SUDHL5 (cell line): ENCODE measurements around a stretch of chr14.

GRCh38 chr14:64960938-64961343 is 11.2 kb downstream of the RAB15 start:
- PRO-cap, result no peak

- PRO-cap, result no peak
These were observed 57.8 kb downstream of the MAX start for GRCh38 chr14:65044405-65045021.

GRCh38 chr14:65072957-65073529 is 29.3 kb downstream of the MAX start:
- PRO-cap, result no peak

GRCh38 chr14:65081105-65081803 is 21.1 kb downstream of the MAX start:
- PRO-cap, result no peak

GRCh38 chr14:65100479-65101135 is 1.7 kb downstream of the MAX start:
- PRO-cap, result no peak

GRCh38 chr14:65101366-65101611 is 1.0 kb downstream of the MAX start:
- PRO-cap, result no peak

DNA sequence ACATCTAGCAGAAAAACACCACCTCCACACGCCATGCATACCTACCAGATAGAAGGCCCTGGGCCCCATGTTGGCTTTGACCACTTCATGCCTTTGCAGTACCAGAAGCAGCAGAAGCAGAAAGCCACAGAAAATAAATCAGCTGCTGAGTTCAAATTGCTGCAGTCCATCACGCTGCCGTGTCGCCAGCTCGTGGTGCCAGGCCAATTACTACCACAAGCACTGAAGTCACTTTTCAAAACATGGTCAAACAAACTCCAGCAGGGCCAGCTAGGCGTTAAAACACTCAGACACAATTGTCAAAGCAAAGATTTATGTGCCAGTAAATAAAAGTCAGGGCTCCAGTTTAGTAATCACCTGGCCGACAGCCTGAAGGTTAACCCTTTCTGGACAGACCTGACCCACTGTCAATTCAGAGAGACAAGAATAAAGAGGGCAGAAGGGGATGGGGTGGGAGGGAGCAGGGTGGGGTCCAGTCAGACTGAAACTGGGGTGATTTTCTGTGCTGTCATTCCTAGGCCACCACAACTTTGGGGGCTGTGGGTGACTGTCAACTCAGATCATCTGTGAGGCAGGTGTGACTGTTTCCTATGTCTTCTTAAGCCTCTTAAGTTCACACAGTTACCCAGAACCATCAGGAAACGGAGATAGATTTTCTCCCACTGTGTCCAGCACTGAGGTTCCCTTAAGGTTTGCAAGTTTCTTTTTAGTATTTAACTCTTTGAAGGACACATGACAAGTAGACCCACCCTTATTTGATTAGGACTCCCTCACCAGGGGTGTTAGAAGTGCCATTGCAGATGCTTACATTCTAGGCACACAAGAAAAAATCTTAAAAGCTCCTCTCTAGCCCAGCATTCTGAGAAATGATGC is 109.8 kb upstream of the FUT8 start:
- PRO-cap, result no peak

DNA sequence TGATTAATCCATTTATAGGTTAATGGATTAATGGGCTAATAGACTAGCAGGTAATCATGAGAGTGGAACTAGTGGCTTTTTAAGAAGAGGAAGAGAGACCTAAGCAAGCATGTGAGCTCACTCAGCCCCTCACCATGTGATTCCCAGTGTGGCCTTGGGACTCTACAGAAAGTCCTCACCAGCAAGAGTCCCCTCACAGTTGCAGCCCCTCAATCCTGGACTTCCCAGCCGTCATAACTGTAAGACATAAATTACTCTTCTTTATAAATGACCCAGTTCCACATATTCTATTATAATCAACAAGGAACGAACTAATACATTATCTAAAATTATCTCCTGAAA is 60.7 kb upstream of the FUT8 start:
- PRO-cap, result no peak

DNA sequence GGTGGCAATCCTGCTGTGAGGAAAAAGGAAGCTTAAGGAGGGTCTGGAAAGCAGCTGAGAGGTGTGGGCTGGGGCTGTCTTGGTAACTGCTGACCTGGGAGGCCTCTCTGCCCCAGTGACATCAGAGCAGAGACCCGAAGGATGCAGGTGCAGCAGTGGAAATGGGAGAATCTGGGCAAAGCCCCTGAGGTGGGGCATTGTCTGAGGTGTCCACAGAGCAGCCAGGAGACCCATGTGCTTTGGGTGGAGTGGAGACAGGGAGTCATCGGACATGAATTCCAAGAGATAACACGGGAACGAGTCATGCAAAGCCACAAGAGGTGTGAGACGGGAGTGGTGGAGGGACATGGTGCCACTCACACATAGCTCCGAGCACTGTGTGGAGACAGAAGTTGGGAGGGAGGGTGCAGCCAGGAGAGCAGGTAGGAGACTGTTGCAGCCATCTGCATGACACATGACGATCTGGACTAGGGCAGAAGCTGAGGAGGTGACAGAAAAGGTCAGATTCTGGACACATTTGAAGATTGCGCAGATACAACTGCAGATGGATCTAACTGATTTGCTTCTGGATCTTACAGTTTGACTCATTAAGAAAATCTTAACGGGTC is 379.6 kb downstream of the FUT8 start:
- PRO-cap, result no peak

- PRO-cap, result no peak
These were observed 515.4 kb downstream of the FUT8 start for GRCh38 chr14:65927880-65928467.

DNA sequence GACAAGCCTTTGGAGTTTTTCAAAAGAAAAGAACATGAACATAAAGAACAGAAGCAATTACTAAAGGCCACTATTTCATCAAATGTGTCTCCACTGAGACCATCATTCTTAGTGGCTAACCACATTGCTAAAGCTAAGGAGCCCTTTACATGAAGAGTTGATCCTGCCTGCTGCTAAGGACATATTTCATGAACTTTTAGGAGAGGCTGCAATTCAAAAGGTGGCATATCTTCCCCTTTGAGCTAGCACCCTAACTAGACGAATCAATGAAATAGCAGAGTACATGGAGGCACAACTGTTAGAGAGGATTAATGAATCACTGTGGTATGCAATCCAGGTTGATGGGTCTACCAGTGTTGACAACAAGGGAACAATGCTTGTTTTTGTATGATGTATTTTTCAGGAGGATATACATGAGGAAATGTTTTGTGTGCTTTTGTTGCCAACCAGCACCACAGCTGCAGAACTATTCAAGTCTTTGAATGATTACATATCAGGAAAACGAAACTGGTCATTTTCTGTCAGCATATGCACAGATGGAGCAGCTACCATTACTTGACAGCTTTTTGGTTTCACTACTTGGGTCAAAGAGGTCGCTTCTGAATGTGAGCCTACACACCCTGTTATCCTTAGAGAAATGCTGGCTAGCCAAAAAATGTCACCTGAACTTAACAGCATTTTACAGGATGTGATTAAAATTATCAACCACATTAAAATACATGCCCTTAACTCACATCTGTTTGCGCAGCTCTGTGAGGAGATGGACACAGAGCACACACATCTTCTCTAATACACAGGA is 142.5 kb downstream of the GPHN start:
- PRO-cap, result no peak

DNA sequence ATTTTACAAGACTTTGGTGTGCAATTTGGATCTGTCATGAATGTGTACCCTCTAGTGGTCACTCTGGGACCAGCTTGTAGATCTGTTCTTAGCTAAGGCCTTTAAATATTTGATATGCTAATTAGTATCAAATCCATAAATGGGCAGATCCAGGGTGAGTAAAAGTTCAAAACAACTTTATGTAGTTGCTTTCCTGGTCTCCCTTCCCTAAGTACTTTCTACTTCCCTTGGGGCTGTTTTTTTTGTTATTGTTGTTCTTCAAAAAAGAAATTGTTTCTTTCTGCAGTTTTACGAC is 238.4 kb downstream of the GPHN start:
- PRO-cap, result no peak

DNA sequence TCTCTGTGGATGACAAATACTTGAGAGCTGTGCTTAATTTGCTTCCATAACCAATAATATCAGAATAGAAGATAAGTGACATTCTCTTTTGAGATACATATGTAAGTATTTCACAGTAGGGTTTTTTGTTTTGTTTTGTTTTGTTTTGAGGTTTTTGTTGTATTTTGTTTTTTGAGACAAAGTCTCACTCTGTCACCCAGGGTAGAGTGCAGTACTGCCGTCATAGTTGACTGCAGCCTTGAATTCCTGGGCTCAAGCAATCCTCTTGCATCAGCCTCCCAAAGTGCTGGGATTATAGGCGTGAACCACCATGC is 41.9 kb upstream of the GARIN2 start:
- PRO-cap, result no peak

GRCh38 chr14:67242209-67242676 is 1.0 kb downstream of the PALS1 start:
- PRO-cap, result no peak

DNA sequence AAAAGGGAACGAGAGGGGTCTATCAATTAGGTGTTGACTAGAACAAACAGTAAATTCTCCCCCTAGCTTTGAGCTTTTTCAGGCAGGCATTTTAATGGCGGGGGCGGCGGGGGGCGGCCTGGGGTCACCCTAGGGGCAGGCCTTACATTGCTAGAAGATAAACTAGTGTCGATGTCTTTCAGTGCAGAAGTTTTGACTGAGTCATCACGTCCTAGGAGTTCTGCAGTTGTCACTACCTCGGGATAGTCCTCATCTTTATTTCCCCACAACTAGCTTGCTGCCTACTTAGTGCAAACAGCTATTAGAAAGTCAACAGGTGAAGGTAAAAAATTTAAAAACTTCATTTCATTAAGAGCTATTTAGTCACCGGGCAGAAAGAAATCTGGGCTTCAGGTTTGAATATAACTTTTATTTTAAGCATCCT is 1.6 kb downstream of the ATP6V1D start:
- PRO-cap, result no peak

DNA sequence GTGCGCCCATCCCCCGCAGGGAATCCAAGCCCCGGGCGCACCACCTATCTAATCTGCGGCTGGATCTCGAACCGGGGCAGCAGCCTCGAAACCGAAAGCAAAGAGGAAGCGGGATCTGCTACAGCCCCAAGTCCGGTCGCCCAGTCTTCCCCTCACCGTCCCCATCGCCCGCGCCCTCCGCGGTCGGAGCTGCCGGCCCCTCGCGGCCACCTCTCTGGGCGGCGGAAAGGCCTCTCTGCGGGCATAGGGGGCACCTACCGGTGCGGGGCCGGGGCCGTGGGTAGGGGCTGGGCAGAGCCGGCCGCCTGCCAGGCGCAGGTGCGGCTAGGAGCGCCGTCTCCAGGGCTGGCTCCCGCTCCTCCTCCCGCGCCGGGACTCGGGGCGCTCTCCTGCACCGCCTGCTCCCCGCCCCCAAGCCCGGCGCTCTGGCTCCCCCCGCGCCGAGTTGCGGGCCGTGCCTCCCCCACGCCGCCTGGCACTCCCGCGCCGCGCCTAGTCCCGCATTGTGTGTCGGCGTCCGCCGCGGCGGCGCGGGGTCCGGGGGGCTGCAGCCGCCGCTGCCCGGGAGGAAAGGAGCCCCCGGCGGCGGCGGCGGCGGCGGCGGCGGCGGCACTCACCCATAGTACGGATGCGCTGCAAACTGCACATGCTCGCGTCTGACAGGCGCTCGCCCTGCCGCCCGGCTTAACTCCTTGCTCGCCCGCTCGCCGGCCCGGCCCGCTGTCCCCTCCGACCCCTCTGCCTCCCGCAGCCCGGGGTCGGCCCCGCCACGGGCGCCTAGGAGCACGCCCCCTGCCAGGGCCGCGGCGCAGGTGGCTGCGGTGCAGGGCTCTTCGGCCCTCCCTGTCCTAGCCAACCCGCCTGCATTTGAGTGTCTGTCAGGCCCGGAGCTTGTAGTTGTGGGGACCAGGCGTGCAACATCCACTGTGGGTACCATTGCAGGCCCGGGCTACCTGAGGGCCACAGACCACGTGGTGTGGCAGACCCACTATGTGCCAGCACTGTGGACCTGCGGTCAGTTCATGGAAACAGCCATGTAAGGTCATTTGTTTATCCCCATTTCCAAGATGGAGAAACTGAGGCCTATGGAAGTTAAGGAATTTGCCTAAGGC is 17.9 kb upstream of the PLEKHH1 start:
- PRO-cap, result bidirectional peak, plus-strand start at position 503 of the sequence, minus-strand start at position 363 of the sequence; unidirectional peak, minus-strand start at position 869 of the sequence

DNA sequence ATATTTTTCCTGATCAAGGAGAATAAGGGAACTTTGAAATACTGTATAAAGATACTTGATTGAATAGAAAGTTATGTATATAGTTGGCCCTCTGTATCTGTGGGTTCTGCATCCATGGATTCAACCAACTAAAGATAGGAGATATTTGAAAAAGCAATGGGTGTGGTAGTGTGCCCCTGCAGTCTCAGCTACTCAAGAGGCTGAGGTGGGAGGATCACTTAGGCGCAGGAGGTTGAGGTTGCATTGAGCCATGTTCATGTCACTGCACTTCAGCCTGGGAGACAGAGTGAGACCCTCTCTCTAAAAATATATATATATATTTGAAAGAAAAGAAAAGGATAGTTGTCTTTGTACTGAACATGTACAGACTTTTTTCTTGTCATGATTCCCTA is 68.7 kb downstream of the RAD51B start:
- PRO-cap, result no peak

GRCh38 chr14:67952941-67954014 is 133.7 kb downstream of the RAD51B start:
- PRO-cap, result no peak

DNA sequence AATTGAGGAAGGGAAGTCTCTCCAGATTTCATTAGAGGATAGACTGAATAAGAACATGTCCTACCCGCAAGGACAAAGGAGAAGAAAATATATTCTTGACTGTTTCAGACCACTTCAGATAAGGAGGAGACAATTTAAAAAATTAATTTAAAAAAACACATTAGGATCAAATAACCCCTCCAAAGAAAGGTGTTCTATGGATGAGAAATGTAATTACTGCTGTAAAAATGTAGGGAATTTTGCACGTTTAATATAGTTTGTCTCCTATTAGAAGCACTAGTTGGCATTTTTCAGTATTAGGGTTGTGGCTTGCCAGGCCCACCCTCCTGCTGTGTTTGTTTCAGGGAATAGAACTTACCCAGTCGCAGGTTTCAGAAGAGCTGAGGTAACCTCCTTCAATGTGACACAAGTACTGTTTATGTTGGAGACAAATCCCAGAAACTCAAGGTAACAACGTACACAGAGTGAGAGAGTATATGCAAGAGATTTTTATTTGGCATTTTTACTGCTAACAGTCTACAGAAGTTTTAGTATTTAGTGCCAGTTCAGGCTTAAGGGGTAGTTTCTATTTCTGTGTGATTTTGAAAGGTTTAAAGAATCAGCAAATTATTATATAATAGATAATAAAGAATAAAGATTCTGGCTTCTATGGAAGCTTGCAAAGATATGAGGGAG is 284.2 kb downstream of the RAD51B start:
- PRO-cap, result no peak

DNA sequence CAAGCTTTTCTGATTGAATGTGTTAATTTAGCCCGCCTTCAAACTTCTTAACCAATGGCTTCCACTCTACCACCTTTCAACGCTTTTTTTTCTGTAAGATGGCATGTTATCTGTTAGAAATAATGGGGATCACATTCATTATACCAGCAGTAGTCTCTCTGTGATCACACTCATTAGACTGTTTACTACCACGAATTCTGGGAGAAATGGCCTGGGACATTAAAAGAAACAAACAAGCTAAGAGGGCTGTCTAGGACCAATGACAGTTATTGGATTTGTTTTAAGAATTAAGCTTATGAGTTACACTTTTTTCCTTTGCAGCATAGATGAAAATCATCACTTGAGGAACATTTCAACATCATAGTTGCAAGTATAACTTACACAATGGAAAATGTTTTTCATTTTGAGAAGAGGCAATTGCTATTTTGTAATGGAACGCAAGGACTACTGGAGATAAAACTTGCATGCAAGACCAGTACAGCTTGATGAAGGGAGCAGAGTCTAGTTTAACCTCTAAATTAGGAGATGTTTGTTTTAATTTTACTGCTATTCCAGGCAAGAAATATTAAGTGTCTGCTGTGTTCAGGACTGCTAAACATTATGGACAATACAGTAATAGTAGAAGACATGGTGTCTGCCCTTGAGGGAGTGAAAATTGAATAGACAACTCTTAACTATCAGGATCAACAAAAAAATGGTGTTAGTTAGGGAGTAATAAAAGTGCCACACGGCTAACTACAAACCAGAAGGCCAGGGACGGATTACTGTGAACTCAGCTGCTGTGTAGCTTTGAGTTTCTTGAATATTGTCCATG is 374.4 kb downstream of the RAD51B start:
- PRO-cap, result no peak